Right common carotid artery plus branches (tissue), 1 donor: ENCODE measurements around a stretch of chr15.

DNA sequence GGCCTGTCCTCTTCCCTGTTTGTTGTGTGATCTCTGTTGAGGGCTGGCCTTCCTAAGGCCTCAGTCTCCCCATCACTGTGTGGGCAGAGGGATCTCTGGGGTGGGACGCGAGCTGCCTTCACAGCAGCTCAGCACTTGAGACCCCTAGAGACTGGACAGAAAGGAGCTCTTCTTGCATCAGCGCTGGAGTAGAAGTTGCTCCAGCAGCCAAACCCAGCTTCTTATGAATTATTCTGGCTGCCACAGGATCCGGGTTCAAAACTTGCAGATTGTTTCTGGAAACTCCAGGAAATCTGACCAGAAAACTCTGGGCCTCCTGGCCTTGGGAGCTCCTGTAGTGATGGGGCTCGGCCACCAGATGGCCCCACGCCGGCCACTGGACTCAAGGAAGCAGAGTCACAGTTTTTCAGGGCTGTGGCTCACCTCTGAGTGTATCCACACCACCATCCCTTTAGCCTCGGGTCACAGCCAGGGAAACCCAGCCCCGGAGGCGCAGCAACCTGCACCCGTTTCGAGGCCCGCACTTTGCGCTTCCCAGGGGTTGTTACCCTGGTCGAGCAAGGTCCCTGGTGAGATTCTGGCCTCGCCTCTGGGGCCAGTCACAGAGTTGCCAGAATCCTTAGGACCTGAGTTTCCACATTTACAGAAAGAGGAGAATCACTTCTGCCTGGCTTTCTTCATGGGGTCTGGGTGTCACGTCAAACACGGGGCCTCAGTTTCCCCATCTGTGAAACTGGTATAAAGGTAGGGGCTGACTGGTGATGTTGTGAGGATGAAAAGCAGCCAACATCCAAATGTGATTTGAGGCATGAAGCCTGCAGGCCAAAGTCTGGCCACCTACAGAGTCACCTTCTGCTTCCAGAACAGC lies 53.4 kb upstream of the LCTL start:
- PRO-cap: no peak

- PRO-cap: no peak
Measured at GRCh38 chr15:66630872-66631486, 65.2 kb upstream of the LCTL start.

DNA sequence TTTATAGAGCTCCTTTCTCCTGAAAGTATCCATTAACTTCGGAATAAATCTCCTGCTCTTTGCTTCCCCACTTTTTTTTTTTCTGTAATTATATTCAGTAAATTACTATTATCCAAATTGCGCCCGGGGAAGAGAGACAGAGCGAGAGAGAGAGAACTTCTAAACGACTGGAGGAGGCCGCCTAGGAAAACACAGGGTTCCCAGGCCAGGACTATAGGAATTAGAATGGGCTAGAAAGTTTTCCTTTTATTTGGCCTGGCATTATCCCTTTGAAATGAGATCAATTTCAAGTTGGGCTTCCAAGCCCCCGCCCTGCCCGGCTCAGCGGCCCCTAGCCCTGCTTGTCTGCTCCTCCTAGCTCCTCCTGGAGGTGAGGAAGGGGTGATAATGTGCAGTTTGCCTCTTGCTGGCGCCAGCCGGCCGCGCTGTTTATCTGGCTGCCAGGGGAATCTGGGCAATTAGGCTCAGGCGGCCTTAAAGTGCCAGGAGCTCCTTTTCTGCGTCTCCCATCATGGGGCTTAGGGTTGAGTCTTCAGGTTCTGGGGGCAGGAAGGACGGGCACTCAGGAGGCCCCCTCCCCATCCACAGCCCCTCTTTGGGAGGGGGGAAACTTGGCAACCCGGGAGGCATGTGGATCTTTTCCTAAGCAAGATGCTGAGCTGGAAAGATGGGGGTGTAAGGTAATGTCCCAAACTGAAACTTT lies 5.3 kb downstream of the SMAD6 start:
- PRO-cap: no peak

DNA sequence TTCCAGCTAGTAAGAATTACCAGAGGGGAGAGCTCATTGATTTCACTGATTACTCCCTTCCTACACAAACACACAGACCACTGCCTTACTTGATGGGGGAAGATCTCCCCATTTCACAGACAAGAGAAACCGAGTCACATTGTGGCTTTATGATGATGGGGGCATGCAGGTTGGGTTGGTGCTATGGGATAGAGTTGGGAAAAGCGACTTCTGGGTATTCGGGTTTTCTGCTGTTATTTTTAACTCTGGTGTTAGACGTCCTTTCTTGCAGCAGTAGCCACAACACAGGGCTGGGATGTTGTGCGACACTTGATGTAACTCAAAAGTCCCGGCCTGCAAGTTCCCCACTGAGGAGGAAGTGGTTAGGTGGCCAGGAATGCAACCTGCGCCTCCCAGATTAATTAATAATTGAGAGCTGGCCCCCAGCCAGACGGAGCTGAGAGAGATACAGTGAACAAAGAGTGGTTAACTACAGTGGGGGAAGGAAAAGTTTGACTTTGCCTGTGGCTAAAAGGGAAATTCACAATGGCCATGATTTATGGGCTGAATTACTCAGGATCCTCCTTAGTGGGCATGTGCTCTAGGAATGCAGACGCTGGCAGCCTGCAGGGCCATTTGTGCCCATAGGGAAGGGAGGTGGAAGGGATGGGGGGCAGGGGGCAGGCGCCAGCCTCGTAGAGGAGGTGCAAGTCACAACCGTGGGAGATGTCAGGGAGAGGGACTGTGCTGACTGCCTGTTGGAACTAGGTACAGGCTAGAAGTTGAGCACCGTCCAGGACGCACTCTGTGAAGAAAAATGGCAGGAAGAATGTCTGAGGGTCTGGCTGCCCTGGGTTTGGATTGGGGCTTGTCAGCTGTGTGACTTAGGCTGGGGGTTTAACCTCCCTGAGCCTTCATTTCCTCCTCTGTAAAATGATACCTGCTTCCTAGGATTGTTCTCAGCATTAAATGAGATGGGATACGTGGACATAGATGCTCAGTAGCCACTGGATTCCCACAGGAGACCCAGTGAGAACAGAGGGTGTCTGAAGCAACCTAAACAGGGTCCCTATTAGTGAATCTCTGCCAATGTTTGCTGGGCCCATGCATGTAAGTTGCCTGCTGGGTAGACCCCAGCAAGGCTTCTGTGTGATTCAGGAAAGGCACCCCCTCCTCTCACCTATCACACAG lies 63.9 kb downstream of the SMAD6 start:
- PRO-cap: no peak

- PRO-cap: no peak
Measured at GRCh38 chr15:66780074-66780663, 78.1 kb downstream of the SMAD6 start.

- PRO-cap: bidirectional peak, plus-strand start at chr15:66842588, minus-strand start at chr15:66842423
Measured at GRCh38 chr15:66841837-66842697, 140.0 kb downstream of the SMAD6 start.

- PRO-cap: no peak
Measured at GRCh38 chr15:66865939-66866723, 164.1 kb downstream of the SMAD6 start.

DNA sequence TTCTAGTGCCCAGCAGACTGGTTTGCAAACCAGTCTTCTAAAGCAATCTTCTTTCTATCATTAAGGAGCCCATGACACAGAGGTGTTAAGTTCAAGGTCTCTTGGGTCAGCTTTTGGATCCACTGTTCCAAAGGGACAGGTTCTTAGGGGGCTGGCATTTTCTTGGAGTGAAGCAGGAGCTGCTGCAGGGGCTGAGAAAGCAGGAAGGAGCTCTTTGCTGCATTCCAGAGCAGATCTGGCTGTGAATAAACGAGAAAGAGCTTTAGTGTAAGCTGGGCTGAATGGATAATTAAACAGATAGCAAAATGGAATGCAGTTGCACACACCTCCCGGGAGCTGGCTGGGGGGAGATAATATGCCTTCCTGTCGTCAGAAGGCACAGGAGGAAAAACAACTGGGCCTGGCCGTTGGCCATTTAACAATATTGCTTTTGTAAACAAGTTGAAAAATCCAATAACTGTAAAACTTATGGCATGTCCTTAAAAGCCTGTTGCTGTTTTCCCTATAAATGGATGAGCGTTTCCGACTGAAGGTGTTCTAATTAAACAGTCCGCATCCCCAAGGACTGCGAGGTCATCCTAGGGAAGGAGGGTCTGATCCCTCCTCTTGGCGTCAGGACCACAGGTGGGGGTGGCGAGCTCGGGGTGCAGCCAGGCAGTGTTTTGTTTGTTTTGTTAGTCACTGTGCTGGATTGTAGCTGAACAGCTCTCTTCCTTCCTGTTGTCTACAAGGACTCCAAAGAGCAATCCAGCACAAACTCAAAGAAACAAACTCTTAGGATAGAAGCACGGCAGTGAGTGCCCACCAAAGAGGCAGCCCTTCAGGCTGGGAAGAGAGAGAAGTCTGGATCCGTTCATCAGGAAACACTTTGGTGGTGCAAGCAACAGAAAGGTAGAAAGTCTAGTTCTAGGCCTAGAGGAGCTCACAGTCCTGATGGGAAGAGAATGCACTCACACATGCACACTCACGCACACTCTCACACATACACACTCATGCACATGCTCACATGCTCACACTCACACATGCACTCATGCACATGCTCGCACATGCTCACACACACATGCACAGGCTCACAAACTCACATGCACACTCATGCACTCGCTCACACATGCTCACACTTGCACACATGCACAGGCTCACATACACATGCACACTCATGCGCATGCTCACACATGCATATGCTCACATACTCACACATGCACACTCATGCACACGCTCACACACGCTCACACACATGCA lies 133.4 kb upstream of the SMAD3 start:
- PRO-cap: no peak

DNA sequence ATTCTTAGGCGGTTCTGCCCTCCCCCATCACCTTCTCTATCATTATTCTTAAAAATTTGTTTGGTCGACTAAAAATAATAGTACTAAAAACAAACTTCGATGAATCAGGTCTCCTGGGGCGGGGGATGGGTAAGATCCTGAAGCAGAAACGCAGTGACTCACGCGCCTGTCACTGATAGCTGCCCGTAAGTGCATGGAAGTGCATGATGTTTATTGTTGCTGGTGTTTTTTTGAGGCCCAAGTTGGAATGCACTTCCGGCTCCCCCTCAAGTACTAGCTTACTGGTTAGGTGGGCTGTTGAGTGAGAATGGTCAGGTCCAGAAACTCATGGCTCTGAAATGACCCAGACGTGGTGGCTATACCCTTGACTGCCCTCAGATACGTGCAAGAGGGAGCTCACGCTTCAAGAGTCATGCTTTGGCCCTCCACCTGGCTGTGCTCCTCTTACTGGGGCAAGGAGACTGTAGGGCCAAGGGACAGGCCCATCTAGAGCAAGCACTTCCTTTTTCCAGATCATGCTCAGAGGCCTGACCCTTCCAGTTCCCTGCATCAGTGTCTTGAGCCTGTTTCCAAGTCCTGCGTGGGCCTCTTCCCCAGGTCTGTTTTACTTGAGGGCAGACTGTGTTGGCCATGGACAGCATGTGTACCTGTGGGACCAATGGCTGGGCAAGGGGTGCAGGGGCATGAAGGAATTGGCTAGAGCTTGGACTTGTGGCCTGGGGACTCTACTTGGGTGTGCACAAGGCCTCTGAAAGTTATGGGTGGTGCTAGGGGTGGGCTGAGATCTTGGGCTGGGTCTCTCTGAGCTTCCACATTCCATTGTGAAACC lies 11.0 kb downstream of the SMAD3 start:
- PRO-cap: no peak

DNA sequence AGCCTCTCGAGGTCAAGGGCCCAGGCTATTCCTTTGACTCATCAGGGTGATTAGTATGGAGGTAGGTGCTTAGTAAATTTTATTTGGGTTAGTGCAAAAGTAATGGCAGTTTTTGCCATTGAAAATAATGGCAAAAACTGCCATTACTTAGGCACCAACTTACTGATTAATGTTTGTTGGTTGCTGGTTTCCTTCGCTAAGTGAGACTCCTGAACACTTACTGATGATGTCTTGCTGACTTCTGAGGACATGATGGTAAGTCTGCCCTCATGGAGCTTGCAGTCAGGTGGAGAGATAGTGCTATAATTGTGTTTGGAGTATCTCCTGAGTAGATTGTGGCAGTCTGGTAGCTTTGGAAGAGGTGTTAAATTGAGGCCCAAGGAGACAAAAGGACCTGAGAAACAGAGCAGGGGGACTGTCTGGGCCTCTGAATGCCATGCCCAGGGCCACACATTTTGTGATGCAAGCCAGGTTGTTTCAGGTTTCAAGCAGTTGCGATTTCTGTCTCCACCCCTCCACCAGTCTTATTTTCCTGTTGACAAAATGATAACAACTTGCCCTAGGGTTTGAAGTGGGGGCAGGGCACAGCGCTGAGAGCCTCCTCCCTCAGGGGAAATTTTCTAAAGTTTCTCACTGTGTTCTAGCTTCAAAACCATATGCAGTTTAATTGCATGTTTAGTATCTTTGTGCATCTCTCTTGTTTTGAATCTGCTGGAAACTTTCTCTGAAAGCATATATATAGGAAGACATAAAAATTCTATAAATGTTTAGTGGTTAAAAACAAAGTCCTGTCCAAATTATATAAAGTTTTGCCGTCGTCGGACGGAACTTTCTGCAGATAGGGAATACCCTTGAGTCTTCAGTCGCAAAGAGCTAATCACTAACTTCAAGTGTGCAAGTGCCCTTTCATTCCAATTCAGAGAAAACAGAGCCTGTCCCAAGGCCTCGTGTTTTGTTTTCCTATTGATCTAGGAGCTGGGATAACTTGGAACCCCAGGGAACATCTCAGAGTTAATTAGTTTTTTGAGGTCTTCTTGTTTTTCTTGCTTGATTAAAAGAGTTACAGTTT lies 16.8 kb downstream of the SMAD3 start:
- PRO-cap: no peak

DNA sequence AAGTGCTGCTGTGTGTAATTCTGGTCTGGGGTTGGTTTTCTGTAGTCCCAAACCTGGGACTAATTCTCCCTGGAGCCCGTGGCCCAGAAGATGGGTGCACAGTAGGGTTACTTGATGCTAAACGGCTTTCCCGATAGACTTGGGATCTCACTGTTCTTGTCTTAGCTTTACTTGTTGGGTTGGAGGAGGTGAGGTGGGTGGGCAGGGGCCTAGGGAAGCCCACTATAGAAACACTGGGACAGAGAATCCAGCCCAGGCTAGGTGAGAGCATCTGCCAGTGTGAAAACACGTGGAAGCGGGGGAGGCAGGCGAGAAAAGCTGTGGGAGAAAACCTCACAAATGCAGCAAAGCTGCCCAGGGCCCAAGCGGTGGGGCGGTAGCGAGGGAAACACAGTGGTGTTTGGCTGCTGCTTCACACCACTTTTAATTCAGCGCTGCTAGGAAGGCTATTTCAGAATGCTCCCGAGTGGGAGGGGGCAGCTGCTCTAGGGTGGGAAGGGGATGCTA lies 22.8 kb downstream of the SMAD3 start:
- PRO-cap: no peak

GRCh38 chr15:67126994-67127910 lies 61.9 kb downstream of the SMAD3 start:
- PRO-cap: no peak

- PRO-cap: no peak
Measured at GRCh38 chr15:67127911-67128592, 62.6 kb downstream of the SMAD3 start.

DNA sequence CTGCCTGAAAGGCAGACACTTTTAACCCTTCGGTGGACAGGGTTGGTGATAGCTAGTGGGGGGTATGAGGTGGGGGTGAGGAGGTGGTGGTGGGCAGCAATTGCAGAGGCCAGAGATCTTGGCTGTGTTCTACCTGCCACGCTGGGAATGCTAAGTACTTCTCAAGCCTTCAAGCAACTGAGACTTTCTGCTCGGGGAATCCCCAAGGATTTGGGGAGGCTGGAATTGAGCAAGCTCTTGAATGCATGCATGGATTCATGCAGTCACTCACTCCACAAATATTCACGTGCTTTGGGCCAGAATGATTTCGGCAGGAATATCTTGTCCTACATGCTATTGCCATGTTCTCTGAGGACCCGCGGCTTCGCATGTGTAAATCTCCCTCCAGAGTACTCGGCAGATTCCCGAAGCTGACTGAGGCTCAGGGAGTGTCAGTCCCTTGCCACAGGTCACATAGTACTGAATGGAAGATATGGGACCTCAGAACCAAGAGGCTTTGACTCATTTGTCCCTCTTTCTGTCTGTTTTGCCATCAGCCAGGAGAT lies 65.5 kb downstream of the SMAD3 start:
- PRO-cap: unidirectional peak, plus-strand start at position 336 of the sequence

DNA sequence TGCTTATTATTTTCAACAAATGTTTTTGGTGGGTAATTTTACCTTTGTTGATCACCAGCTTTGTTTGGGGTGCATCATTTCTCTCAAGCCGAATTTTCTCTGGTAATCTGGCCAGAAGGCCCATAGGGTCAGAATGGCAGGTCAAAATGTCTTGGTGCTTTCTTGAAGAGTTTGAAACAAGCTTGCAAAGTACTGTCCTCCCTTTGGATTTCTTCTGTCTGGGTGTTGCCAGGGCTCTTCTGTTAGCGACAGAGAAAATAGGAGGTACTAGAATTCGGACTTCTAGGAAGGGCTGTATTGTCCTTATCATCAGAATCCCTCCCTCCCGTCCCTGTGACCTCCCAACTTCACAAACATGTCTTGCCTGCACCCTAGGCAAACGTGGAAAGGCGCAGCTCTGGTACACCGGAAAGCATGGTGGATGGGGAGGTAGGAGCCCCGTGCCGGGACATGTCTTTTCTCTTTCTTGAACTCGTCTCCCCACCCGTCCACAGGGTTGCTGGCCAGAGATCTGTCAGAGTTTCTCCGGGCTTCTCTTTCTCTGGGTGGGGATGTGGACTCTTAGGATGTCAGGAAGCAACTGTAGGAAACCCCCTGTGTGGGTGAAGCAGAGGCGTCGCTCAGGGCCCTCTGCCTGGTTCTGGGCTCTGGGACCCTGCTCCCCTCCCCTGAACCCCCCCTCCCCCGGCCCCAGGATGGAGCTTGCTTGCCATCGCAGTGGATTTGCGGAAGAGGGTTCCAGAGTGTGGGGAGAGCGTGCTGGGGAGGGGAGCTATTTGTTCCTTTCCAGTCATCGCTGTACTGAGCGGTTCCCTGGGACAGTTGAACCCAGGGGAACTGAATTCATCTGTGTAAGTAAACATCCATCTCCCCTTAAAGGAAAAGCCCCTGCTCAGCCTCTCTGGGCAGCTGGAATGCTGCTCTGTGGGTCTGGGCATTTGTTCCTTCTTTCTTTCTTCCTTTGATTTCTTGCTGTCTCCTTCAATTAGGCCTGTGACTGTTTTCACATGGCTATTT lies 72.6 kb downstream of the SMAD3 start:
- PRO-cap: no peak

- PRO-cap: no peak
Measured at GRCh38 chr15:67194294-67195257, 59.9 kb downstream of the AAGAB start.

DNA sequence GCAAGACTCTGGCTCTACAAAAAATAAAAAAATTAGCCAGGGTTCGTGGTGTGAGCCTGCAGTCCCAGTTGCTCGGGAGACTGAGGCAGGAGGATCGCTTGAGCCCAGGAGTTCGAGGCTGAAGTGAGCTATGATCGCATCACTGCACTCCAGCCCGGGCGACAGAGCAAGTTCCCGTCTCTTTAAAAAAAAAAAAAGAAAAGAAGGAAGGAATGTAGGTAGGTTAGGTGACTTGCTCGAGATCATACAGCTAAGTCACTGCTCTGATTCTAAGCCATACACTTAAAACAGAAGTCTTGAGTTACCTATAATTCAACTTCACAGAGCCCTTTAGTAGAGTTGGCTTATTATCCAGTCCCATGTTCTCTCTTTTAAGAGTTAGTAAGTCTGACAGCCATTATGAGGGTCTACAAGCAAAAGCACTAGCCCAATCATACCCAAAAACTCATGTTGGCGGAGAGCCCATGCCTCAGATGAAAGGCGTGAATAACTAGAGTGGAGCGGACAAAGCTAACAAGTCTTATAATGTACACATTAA lies 819 bp downstream of the AAGAB start:
- PRO-cap: no peak

DNA sequence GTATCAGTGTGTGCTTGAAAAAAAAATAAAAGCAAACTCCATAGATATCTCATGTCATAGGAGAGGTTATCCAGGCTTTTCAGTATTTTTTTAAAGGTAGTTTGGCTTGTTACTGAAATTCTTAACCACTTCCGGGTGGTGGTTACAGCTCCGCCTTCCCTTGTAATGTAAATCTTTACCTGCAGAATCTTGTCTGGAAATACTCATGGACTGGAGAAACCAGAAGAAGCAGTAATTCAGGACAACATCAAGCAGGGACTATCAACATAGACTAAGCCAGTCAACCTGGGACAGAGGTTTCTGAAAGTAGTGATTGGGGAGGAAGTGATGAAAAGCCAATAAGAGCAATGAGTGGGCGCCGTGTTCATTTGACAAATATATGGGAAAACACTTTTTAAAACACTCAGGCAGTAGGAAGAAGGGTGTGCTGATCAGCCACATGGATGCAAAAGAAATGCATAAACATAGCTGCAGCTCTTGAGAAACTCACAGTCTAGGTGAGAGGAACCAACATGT lies 78.8 kb upstream of the SKOR1 start:
- PRO-cap: no peak

DNA sequence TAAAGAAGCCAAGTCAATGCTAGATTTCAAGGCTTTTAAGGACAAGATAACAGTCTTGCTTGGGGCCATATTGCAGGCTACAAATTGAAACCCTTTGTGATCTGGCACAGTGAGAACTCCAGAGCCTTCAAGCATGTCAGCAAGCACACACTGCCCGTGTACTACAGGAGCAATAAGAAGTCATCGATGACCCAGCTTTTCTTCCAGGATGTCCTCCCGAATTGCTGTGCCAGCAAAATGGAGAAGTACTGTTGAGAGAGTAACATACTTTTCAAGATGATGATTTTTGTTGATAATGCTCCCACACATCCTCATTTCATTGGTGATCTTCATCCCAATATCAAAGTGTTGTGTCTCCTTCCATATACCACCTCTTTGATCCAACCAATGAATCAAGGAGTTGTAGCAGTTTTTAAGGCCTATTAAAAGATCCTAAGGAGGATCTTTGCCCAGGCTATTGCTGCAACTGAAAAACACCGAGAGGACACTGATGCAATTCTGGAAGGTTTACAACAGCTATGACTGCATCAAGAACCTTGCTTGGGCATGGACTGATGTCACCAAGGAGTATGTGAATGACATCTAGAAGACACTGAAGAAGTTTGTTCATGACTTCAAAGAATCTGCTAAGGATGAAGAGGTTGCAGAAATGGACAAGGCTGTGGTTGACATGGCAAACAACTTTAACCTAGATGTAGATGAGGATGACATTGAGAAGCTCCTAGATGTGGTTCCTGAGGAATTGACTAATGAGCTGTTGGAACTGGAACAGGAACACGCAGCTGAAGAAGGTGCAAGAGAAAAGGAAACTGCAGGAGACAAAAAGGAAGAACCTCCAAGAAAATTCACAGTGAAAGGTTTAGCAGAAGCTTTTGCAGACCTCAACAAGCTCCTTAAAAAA lies 20.1 kb downstream of the CALML4 start:
- PRO-cap: no peak

DNA sequence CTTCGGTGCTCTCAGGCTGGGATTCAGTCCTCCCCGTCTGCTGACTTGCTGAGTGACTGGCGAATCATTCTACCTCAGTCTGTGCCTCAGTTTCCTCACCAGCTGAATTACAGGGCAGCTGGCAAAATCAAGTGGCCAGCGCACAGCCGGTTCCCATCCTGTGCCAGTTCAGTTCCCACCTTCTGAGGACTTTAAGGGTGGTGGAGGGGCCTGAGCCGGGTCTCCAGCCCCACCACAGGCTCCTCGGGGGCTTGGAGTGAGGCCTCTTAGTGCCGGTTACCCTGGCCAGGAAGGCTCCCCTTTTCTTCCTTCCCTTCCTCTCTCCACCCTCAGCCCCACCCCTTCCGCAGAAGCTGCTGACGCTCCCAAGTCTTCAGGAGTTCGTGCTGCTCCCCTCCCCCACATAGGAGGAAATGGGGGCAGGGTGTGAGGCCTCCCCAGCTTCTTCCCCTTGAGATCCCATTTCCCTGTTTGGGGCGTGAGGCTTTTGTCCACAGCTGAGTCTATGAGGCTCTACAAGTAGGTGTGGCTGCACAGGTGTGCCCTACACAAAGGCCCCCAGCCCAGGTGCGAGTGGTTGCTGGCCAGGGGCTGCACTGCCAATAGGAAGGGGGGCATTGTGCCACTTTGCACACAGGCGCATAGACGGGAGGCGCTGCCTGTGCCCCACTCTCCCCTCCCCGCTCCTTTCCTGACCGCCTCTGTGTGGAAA lies 798 bp upstream of the CALML4 start:
- PRO-cap: no peak